SP-49 (cell line): ENCODE measurements around a stretch of chr2.

- PRO-cap = no peak
These were observed 800 bp downstream of the NMI start for GRCh38 chr2:151288756-151288980.

DNA sequence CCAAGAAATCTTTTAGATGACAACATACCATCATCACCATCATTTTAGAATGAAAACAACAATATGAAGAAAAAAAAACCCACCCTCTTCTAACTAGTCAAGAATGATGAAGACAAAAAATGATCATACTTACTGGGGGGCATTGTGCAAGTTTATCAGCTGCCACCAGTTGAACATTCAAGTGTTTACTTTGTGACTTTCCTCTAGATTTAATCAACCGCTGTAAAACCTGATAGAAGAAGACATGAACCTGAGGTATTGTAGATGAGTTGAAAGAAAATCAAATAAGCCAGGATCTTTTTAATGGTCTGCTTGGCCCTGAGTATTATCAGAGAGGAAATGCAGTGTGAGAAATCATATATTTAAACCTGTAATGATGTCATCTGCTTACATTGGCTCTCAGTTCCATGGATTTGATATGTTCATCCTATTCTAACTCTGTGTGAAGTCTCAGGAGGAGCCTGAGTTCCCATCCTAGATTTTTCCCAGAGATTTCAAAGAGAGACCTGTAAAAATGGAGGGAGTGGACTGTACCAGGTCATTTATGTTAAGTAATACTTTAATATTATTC, 25.2 kb upstream of the ARL5A start:
- PRO-cap = no peak

- PRO-cap = no peak
These were observed 1.7 kb downstream of the STAM2 start for GRCh38 chr2:152173822-152174247.

- PRO-cap = no peak
These were observed 70.2 kb downstream of the FMNL2 start for GRCh38 chr2:152405097-152405678.

DNA sequence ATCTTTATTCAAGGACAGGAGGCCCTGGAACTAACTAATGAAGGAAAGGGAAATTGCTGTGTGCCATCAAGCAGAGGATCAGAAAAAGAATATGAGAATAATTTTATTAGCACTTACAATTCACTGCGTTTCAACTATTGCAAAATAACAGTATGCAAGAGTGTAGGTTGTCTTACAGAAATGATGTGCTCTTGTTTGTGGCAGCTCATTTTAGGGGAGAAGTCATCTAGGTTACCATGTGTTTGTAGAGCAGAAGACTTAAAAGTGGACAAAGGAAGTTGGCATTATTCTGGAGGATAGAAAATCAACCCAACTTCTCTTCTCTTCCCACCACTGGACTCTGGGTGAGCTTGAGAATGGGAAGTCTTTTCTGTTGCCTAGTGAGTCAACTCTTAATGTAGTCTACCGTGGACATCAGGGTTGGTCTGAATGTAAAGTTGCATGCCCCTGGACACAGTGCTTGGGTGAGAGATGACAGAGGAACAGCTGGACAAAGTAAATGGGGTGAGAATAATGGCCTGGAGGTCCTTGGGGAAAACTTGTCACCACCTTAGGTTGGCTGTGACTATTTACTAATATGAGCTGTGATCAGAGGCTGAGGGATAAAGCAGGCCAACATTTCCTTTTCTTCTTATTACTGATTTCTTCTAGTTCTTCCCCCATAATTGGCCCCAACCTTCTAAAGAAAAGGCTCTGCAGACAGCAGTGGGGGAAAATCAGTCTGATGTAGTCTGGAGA, 98.3 kb downstream of the FMNL2 start:
- PRO-cap = no peak

- PRO-cap = no peak
These were observed 182.5 kb downstream of the PRPF40A start for GRCh38 chr2:152534786-152535225.

DNA sequence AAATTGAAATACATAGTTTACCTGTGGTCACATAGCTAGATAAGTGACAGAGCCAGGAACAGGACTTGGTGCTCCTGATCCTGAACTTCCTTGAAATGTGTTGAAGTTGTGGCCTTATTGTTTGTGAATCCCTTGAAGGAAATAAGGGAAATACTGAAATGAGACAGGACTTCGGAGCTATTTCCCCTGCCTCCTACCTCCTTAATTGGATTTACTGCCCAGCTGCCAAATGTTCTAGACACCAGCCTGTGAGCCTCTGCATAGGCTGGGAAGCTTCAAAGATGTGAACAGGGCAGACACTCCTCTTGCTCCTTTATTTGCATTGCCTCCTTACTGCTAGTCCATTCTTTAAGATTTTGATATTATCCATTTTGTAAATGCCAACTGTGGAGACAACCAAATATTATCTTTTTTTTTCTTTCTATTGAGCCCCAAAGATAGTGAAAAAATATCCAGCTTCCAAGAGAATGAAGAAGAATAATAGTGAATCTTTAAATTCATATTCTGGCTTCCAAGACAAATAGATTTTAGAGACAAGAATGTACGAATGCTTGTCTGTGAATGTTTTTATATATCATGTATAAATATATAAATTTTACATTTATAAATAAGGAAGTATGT, 135.1 kb downstream of the PRPF40A start:
- PRO-cap = no peak

DNA sequence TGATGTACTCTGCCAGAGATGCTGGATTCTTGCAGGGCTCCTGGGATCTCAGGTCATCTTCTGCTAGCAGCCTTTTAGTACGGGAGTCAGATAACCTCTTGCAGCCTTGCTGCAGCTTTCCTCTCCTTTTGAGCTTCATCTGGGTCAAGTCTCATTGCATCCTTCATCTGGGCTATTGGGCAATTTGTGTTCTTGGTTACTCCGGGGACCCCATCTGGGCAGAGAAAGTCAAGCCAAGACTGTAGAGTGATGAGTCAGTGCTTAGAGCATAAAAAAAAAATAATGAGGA, 105.6 kb downstream of the PRPF40A start:
- PRO-cap = no peak

- PRO-cap = no peak
These were observed 9.9 kb downstream of the PRPF40A start for GRCh38 chr2:152707251-152707877.

DNA sequence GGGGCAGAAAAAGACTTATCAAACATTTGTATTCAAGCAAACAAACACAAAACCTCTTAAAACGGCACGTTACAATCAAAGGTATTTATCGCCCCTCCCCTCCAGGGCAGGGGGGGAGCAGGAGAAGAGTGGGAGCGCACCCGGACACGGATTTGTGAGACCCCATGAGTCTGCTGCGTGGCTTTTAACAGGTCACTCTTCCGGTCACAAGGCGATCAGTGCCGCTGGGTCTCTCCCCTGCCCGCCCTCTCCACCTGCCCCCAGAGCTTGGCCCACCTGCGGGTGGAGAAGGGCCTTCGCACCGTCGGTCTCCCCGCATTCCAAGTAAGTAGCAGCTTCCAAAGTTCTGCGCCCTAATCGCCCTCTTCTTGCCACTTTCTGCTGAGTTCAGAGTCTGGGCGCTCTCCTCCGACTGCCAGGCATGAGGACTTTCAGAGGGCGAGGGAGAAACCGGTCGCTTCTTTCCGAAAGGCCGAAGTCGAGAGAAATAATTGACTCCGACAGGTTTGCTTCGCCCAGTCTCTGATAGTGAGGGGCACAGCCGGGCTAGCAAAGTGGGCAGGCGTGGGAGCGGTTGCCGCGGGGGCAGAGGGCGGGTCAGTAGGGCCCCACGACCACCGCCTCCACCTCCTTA, 806 bp downstream of the RPRM start:
- PRO-cap = no peak

DNA sequence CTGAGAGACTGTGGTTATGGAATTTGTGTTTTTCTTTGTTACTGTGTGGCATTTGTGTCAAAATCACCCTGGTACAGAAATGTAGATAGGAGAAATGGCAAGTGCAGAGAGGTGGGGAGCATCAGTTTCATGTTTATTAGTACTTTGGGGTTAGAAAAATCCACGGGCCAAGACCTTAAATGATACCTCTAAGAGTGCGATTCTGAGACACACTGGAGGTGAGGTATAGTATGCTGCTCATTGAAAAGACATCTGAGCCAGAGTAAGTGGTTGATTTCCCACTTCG, 315.7 kb upstream of the KCNJ3 start:
- PRO-cap = no peak

GRCh38 chr2:154700201-154700621, 1.7 kb downstream of the KCNJ3 start:
- PRO-cap = no peak

DNA sequence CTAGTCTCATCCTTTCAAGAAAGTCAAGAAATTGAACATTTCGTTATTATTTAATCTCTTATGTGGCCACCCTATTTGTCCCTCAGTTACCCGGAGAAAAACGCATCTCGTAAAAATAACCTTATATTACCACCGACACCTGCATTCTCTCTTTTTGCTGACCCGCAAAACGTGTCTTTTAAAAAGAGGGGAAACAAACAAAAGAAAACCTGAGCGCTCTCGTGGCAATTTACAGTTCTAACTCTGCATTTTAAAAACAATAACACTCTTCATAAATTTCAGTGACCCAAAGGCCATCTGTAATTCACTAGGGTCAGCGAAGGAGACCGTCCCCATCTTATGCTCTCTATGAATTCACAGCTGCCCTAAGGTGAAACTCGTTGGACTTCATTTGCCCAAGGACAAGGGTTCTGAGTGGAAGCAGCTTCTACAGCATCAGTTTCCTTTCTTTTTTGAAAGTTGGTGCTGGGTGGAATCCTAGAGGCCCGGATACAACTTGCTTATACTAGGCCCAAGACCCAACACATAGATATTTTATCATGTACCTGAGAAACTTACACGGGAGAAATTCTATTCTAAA, 9.2 kb downstream of the NR4A2 start:
- PRO-cap = no peak

DNA sequence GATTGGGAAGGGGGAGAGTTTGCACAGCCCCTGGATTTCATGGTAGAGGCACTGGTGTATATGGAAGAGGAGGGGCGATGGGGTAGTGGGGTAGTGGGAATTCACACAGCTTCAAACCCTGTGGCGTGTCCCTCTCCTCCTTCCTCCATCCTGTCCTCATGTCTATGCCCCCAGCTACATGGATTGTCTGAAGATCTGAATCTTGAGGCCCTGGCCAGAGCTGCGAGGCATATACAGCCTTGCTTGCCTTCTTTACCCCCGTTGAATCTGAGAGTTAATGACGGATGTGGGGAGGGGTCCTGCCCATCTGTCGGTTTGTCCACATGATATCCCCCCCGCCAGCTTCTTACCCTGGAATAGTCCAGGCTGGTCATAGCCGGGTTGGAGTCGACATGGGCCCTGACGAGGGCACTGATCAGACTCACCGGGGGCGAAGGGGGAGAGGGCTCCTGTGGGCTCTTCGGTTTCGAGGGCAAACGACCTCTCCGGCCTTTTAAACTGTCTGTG, 5.0 kb downstream of the NR4A2 start:
- PRO-cap = no peak

- PRO-cap = no peak
These were observed 611 bp downstream of the GPD2 start for GRCh38 chr2:156436736-156437244.

- PRO-cap = no peak
These were observed 30.9 kb downstream of the GPD2 start for GRCh38 chr2:156467064-156467514.

GRCh38 chr2:156546938-156547505, 110.8 kb downstream of the GPD2 start:
- PRO-cap = no peak

GRCh38 chr2:157419003-157419342, 24.9 kb downstream of the CYTIP start:
- PRO-cap = no peak

- PRO-cap = no peak
These were observed 13.5 kb downstream of the CYTIP start for GRCh38 chr2:157430239-157431016.

DNA sequence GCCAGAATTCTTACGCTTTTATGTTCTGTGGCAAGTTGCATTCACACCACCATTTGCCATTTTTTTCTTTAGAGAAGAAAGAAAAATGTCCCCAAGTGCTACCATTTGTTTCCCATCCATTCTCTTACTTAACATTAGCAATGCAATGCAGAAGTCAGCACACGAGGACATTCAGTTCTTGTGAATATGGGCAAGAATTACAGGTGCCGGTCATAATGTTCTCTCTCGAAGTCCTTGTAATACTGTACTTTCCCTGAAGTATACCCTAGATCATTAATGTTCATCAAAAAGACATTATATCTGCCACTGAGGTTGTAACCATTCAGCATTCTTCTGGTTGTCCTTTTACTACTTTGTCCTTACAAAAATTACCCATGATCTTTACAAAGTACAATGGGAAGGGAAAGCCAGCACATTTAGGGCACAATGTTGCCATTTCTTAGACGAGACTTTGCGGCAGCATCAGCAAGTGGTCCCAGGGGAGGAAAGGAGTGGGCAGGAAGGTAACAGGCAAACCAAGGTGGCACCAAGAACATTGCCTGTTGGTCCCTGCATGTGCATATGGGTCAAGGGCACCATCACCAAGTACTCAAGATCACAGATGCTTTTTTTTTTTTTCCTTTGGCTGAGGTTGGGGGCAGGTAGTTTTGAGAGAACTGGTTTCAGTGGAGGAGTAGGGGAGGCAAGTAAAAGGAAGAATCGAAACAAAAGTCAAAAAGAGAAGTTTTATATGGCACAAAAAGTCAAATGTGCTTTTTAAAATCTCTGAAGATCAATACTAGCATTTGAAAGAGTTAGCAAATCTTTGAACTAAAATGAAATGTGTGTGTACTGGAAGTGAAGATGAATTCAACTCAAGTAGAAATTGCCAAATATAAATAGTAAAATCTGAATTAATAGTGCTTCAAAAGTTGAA, 655 bp upstream of the CYTIP start:
- PRO-cap = no peak